Skin of body (tissue), 2 donors: ENCODE data around the genes CHD8 and RAB2B.

- RAMPAGE, long total RNA: no peak
These were observed 28.3 kb downstream of the HNRNPC start for GRCh38 chr14:21240899-21241428.

DNA sequence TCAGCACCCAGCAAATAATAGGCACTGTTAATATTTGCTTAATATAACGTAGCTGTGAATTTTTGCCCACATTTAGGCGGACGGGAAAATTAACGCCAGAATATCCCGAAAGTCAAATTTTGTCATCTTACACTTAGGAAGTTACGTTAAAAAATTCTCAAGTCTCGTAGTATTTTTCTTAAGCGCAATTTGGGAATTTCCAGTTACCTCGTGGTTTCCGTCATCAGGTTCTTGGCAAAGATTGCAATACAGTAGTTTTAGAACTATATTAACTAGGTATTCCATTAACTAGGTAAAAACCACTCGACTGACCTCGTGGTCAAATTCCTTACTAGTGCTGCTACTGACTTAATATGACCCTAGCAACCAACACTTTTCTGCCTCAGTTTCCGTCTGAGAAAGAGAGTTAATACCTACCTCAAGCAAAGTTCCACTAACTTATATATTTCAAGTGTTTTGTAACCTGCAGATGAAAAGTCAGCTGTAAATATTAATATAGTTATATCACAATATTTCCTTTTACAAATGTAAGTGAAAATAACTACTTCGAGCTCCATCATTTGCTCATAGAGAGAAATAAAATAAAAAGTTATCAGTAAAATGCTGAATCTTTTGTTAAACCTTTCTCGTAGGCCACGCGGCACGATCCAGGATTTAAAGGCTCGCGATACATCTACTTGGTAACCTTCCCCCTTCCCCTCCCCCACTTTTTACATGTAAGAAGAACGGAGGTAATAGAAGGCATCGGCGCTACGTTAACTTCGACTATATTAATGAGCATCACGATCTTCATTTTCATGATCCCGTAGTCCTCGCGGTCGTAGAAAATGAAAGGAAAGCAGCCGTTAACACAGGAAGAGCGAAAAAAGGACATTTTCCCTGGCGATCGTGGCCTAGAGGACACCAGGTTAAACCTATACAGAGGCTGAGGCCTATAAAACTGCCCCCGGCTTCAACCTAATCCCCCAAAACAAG lies 749 bp downstream of the HNRNPC start:
- RAMPAGE, long total RNA: no peak

DNA sequence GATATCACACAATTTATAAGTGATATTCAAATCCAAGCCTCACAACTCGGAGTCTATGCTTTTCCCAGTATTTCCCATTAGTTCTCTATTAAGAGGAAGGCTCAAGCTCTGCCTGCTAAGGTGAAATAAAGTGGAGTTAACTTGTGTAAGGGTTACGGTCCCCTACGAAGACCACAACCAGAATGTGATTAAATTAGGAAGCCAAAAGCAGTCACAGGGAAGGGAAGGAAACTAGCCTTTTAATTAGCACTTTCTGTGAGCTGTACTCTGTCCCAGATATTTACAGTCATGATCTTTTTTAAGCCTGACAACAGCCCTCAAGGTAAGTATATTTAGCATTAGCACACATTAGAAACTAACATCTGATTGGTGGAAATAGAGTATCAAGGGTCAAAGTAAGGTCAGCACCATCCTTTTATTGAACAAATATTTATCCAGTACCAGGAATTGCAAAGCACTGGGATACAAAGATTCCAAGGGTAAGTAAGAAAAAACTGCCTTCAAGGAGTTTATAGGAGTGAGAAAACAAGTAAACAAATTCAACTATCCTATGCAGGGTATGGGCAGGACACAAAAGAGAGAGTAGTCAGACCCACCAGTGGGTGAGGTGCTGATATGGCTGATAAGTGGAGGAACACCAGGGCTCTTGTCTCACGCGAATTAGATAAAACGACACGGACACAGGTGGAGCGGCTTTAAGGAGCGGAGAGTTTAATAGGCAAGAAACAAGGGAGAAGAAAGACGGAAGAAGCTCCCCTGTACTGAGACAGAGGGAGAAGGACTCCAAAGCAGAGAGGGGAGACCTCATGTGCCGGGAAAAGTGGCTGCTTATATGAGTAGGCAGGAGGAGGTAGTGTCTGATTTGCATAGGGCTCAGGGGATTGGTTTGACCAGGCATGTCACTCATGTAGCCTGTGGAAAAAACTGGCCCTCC lies 28.3 kb downstream of the RPGRIP1 start:
- RAMPAGE, long total RNA: no peak

GRCh38 chr14:21308889-21309533 lies 29.1 kb downstream of the RPGRIP1 start:
- RAMPAGE, long total RNA: no peak

DNA sequence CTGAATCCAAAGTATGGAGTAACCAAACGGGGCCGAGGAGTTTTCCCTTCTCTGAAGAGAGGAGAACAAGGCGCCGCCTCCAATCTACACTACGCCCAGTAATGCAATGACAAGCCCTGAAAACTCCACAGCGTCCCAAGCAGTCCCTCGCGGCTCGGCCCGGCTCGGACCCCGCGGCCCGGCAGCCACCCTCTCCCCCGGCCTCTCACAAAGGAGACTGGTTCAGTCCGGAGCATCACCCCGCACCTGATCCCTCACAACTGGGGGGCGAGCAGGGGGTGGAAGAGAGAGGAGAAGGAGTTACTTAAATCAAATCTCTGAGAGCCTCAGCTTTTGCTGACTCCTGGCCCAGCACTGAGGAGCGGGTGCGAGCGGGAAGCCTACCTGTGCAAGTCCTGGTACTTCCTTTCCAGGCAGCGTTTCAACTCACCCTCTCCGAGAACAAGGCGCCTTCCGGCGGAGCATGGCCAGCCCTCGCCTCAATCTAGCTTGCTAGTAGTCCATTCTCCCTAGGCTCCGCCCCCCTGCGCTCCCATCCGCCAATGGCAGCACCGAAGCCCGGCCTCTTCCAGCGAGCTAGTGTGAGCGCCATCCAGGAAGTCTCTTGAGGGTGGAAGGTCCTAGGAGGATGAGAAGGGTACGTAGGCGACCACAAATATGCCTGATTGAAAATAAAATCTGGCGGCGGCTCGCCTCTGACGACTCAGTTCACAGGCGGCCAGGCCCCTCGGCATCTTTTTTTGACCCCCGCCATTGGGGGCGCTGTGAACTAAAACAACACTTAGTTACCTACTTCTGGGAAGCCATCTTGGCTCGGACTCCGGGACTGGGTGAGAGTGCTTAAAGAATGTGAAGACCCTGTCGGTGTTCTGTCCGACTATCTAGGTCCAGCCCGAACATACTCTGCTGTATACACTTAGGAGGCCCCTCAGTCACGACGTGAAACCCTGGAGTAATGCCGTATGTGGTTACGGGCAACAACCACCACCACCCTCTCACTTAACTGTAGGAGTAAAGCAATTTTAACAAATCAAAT lies at the start of gene CHD8:
CHD8 (minus strand) TSS at position 476 of the 1,036 bp plus-strand sequence.
- RAMPAGE, long total RNA: no peak

- RAMPAGE, long total RNA: no peak
These were observed at the start of gene RAB2B for GRCh38 chr14:21476401-21477139. Gene RAB2B (minus strand): TSS chr14:21476959.

DNA sequence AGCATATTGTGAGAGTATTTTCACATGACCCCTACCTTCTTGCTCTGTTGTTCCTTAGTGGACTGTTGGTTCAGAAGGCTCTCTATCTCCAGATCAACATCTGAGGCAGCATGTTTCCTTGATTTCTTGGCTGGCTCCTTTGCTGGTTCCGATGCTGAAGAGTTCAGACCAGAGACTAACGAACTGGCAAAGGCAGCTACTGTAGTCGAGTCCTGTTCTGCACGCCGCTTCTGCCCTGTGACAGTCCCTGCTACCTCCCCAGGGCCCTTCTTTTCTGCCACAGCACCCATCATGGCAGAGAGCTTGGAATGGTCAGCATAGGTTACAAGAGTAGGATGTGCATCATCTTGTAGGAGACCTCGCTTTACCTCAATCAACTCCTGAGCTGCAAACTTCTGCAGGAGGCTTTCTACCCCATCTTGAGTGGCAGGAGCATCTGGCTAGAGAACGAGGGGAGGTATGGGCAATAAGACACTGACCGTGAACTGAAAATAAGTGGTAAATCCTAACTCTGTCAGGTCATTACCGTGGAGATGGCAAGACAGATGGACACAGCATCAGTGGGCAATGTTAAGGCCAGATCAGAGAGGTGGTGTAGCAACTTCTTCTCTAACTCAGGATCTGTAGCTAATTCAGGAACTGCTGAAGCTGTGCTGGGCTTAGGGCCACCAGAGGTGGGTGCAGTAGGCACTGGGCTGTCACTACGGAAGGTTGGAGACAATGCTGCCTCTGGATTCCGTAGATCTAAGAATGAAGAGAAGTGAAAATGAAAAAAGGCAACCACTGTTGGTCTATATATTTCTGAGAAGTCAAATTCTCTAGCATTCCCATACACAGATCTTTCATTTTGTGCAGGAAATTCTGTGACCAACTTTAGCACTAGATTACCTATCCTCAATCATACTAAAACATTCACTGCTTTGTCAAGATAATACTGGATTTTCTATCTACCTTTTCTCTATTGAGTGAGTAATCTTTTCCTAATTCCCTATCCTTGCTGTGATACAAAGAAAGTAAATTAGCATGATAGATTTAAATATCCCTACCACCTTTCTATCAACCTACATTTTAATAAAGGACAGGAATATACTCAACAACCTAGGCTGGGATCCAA lies 7.6 kb downstream of the METTL3 start:
- RAMPAGE, long total RNA: no peak

- RAMPAGE, long total RNA: no peak
These were observed 304.7 kb upstream of the OR4E1 start for GRCh38 chr14:21978315-21978768.

- RAMPAGE, long total RNA: no peak
These were observed 410.8 kb downstream of the DAD1 start for GRCh38 chr14:22178126-22178788.

DNA sequence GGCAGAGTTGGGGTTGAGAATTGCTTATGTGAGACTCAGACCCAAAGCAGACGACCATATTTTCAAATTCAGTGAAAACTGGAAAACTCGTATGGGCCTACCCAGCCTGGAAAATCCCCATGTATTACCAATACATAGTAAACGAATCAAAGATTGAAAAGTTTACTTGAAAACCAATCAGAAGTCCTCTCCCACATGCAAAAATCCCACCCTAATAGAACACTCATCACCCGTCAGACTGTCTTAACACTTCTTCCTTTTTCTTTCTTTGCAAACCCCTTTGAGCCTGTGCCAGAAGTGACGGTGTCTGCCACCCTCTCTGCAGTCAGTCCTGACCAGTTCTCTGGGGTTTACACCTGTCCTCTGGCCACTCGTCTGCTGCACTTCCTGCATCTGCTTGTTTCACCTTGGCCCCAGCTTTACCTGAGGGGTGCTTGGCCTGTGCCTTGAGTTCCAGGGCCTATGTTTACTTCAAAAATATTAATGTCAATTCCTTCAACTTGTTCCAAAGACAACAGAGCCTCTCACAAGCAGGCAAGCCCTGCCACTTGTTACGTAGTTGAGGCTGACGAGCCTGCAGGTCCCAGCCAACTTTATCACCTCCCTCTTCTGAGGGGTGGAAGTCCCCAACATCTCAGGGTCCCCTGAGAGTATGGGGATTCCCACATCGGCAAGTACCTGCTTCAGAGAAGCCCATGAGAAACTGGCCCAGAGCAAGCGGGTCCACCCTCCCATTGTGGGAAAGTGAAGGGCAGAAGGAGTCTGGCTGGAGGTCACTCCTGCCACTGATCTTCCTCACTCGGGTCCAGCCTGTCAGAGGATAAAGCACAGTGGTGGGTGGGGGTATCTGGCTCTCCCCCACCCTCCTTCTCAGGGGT lies 205.5 kb downstream of the DAD1 start:
- RAMPAGE, long total RNA: no peak

GRCh38 chr14:22478630-22479102 lies 110.4 kb downstream of the DAD1 start:
- RAMPAGE, long total RNA: no peak

GRCh38 chr14:22491834-22492509 lies 97.1 kb downstream of the DAD1 start:
- RAMPAGE, long total RNA: no peak

DNA sequence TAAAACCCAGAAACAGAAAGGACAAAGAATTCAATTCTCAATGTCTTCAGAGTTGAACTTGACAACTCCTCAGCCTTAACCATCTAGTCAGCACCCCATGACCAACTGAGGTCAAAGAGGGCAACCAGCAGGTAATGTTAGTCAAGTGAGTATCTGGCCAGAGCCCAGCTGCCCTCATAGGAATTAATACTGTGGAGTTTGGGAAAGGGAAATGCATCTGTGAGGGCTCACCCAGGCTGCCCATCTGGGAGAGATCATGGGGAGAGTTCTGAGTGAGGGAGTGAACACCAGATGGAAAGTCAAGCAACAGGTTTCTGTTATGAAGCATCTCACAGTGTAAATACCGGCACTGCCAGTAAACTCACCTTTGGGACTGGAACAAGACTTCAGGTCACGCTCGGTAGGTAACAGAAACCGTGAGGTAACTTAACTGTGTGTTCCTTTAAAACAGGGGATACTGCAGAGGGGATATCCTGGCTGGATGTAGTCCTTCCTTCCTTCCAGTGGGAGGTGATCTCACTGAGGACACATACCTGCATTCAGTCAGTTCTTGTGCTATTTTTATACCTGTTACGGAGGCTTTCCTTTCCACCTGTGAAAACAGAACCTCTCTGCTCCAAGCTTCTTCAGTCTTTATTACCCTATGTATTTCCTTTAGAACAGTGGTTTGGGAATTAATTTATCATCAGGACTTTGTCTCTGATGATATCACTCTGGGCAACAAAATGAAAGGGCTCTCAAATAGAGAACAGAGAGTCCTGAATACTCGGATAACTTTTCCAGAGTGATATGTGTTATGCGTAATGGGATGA lies 94.3 kb downstream of the DAD1 start:
- RAMPAGE, long total RNA: no peak

GRCh38 chr14:22501477-22501770 lies 87.6 kb downstream of the DAD1 start:
- RAMPAGE, long total RNA: start-site peak on the plus strand at chr14:22501526-22501570, 35 and 11 reads in 2 replicates

DNA sequence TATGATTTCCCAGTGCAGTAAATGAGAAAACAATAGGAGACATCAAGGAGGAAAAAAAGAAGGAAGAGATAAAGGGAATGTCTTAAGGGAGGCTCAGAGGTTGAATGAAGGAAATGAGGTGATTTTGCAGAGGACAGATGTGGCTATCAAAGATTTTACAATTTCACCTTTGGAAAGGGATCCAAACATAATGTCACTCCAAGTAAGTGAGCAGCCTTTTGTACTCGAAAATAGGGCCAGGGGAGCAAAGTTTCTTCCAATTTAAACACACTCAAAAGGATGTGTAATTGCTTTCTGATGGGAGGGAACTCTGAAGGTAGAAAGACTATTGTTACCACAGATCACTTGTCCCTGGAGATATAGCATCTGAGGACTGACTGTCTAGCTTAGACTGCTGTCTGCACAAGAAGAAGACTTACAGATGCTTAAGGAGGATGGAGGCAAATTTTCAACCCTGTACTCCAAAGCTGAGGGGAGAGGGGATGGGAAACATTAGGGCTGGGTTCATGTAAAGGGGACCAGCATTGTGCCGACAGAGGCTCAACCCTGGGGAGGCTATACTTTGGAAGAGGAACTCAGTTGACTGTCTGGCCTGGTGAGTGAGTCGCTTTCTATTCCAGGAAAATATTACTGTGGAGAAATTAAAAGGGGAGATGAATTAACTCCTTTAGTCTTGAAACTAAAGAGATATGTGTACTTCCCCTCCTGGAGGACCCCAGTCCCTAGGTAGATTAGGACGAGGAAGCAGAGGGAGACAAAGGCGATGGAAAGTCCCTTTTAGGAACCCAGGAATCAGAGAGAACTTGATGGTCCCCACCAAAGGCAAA lies 63.7 kb downstream of the DAD1 start:
- RAMPAGE, long total RNA: no peak

DNA sequence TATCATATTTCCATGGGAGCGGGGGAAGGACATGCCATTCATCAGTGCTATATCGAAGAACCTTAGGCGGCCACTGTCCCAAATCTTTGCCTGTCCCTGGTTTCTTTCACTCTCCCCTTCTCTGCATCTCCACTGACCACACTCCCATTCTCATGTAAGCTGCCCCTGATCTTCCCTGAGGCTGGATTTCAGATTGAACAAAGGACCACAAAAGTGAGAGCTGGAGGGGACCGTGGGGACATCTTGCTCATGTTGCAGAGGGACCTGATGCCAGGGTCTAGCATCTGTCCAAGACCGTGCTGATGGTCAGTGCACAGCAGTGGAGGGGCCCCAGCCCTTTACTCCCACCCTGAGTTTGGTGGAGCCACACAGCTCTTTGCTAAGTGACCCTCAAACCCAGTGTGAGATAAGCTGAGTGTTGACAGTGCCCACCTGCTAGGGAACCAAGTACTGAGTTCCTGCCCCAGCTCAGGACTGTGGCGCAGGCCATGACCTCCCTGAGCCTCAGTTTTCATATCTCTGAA lies 51.2 kb downstream of the DAD1 start:
- RAMPAGE, long total RNA: no peak

- RAMPAGE, long total RNA: no peak
These were observed 5.2 kb downstream of the ABHD4 start for GRCh38 chr14:22603086-22604001.

DNA sequence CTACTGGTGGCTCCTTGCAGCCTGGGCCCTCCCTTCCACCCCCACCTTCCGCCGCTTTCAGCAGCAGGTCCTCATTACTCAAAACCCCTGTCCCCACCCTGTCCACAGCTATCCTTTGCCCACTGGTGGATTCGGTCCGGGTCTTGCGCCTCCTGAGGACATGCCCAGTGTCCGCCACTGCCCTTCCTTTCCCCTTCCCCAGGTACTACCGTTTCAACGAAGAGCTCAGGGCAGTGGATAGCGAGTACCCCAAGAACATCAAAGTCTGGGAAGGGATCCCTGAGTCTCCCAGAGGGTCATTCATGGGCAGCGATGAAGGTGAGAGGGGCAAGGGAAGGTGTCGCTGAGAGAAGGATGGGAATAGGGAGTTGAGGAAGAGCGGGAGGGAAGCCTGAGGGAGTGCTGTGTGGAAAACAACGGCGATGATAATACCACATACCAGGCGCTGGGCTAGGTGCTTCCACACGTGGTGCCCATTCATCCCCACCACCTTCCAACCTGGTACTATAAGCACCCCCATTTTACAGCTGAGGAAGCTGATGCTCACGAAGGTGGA lies 8.7 kb downstream of the MMP14 start:
- RAMPAGE, long total RNA: no peak

- RAMPAGE, long total RNA: no peak
These were observed 10.4 kb downstream of the MMP14 start for GRCh38 chr14:22846367-22847585.

GRCh38 chr14:22853528-22853714 lies 17.0 kb downstream of the MMP14 start:
- RAMPAGE, long total RNA: no peak